Measurements from ENCODE around the gene EFCC1.

DNA sequence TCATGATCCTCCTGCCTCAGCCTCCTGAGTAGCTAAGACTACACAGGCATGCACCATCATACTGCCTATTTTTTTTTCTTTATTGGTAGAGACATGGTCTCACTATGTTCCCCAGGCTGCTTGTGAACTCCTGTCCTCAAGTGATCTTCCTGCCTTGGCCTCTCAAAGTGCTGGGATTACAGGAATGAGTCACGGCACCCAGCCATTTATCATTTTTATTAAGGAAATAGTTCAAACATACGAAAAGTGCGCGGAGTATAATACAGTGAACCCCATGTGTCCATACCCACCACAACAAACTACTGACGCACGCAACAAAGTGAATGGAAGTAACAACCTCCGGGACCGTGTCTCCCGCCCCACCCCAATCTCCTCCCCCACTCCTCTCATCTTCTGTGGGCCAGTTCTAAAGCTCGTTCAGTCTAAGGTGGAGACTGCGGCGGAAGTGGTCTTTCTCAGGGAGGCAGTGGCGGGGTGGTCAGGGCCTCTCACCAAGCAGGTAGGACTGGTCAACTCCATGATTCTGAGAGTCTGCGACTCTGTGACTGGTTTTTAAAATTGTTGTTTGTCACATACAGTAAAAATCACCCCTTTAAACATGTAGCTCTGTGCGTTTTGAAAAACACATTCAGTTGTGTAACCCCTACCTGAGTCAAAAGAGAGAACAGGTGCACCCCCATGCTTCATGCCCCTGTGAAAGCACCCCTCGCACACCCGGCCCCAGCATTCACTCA, 42.0 kb downstream of the DNAJB8 start:
- PRO-cap = no peak

GRCh38 chr3:128548534-128549189, 55.7 kb upstream of the GATA2 start:
- PRO-cap = unidirectional peak, plus-strand start at chr3:128548983

GRCh38 chr3:128592078-128592574, 58.5 kb downstream of the RPN1 start:
- PRO-cap = no peak

- PRO-cap = no peak
Measured at GRCh38 chr3:128617133-128617502, 33.5 kb downstream of the RPN1 start.

DNA sequence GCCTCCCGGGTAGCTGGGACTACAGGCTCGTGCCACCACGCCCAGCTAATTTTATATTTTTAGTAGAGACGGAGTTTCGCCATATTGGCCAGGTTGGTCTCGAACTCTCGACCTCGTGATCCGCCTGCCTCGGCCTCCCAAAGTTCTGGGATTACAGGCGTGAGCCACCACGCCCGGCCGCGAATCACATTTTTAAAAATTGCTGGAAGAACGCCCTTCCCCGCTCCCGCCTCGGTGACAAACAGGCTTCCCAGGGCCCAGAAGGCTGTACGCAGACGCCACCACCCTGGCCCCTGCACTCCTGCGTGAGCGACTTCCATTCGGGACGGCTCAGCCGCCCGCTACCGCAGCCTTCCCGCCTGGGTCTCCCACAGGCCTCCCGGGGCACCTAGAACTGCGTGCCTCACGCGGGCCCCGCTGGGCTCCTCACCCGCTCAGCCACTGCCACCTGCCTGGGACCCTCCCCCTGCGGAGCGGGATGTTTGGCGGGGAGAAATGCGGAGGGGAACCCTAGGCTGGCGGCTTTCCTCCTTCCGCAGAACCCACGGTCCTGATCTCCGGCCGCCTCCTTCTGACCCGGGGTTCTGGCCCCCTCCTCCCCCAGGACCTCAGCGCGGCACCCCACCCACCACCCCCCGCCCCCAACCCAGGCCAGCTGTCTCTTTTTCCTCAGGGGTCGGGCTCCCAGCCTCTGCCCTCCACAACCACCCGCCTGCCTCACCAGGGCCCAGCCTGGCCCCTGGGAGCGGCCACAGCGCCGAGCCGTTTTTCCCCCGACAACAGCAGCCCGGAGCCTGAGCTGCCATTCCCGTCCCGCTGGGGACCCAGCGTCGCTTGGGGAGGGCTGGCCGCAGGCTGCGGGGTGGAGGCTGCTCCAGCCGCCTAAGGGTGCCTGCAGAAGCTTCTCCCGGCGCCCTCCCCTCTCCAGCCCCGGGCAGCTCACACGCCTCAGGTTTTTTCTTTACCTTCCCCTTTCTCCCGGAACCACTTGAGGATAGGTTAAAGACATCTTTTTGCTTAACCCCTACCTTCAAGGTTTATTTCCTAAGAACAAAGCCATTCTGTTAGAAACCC, 27.6 kb upstream of the RAB7A start:
- PRO-cap = unidirectional peak, plus-strand start at position 319 of the sequence; bidirectional peak, plus-strand start at position 371 of the sequence, minus-strand start at position 396 of the sequence; unidirectional peak, minus-strand start at position 573 of the sequence; unidirectional peak, minus-strand start at position 836 of the sequence; unidirectional peak, minus-strand start at position 859 of the sequence

DNA sequence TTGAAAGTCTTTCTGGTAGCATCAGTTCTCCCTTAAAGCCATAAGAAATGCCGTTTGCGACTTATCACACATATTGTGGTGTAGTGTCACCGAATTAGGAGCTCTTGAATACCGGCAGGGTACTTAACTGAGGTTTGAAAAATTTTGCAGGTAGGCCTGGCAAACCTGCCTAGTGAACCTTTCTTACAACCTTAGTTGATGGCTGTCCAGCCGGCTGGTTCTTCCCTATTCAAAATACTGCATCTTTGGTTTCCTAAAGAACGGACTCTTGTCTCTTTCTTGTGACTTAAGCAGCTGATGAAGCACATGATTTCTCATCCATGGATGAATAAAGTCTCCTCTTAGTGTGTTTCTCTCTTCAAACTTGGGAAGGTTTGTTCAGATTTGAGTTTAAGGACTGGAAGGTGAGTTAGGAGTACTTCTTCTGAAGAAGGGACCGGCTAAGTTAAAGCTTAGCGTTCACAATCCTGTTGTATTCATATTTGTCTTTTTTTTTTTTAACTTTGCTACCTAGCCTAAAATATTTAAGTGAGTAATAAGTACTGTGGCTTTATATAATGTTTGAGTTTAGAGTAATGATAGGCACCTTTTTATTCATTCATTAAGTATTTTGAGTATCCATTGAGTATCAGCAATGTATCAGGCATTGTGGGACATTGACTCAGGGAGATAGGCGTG, 1.6 kb downstream of the RAB7A start:
- PRO-cap = no peak

- PRO-cap = unidirectional peak, plus-strand start at chr3:128815526
Measured at GRCh38 chr3:128814526-128815592, 64.6 kb upstream of the ACAD9 start.

- PRO-cap = no peak
Measured at GRCh38 chr3:128971323-128972229, 22.3 kb downstream of the CFAP92 start.

- PRO-cap = bidirectional peak, plus-strand start at chr3:129001304, minus-strand start at chr3:129001193; bidirectional peak, plus-strand start at chr3:129001611, minus-strand start at chr3:129001493
Measured at GRCh38 chr3:129000919-129001775, at the start of gene EFCC1. Gene EFCC1 (plus strand): TSS chr3:129001304.

- PRO-cap = no peak
Measured at GRCh38 chr3:129016222-129016803, 15.2 kb downstream of the EFCC1 start.

DNA sequence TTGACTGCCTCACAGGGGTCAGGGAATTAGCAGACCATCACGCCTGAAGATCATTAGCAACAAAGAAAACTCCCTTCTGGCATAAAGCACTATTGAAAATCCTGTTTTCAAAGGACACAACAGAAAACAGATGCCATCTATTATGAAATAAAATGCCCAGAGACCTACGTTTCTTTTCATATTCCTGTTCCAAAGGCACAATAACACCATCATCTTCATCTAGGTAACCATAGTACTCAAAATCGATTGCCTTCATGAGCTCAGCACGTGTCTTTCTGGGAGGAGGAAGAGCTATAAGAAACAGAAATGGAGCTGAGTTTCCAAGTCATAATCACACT, 13.0 kb upstream of the RAB43 start:
- PRO-cap = no peak

GRCh38 chr3:129162660-129163827, 2.2 kb upstream of the ISY1 start:
- PRO-cap = no peak

- PRO-cap = no peak
Measured at GRCh38 chr3:129180394-129180944, 3.2 kb downstream of the CNBP start.

- PRO-cap = no peak
Measured at GRCh38 chr3:129238922-129239382, 10.5 kb upstream of the COPG1 start.

GRCh38 chr3:129305183-129306129, 10.6 kb downstream of the H1-10 start:
- PRO-cap = unidirectional peak, minus-strand start at chr3:129305714; bidirectional peak, plus-strand start at chr3:129306047, minus-strand start at chr3:129305742

GRCh38 chr3:129343675-129344313, 27.7 kb upstream of the H1-10 start:
- PRO-cap = unidirectional peak, plus-strand start at chr3:129344138

GRCh38 chr3:129418445-129418805, 10.0 kb downstream of the EFCAB12 start:
- PRO-cap = no peak

DNA sequence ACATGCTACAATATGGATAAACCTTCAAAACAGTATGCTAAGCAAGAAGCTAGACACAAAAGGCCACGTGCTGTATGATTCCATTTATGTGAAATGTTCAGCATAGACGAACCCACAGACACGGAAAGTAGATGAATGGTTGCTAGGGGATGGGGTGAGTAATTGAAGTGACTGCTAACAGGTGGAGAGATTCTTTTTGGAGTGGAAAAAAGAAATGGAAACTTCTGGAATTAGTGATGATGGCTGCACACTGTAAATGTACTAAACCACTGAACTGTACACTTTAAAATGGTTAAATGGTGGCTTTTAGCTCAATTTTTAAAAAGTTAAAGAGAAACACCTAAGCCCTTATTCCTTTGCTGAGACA, 685 bp upstream of the EFCAB12 start:
- PRO-cap = no peak

DNA sequence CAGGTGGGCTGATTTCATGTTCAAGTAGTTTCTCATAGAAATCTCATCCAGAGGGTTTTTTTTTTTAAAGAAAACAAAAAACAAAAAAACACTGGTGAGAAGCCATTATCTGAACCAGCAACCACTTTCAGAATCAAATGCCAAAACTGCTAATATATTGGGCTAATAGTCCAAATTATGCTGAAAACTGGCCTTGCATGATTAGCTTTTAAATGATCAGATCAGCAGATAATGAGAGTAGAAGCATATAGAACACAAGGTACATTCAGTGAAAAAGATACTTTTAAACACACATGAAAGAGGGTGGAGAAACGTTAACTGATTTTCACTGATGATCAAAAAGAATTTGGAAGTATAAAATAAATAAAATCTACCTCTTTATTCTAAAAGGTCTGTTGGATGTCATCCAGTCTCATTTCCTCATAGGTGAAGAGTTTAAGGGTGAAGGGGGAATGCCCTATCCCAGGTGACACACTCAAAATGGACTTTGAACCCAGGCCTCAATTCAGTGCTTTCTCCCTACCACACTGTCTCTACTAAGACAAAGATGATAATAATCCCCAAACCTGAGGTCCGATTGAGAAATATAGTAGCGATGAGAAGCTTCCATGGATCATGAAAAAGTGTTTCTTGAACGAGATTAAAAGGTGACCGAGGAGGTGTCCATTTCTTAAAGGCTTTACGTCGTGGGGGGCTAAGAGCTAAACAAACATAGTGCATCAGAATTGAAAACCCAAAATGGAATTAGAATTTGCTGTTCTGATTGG, 5.0 kb upstream of the EFCAB12 start:
- PRO-cap = no peak

DNA sequence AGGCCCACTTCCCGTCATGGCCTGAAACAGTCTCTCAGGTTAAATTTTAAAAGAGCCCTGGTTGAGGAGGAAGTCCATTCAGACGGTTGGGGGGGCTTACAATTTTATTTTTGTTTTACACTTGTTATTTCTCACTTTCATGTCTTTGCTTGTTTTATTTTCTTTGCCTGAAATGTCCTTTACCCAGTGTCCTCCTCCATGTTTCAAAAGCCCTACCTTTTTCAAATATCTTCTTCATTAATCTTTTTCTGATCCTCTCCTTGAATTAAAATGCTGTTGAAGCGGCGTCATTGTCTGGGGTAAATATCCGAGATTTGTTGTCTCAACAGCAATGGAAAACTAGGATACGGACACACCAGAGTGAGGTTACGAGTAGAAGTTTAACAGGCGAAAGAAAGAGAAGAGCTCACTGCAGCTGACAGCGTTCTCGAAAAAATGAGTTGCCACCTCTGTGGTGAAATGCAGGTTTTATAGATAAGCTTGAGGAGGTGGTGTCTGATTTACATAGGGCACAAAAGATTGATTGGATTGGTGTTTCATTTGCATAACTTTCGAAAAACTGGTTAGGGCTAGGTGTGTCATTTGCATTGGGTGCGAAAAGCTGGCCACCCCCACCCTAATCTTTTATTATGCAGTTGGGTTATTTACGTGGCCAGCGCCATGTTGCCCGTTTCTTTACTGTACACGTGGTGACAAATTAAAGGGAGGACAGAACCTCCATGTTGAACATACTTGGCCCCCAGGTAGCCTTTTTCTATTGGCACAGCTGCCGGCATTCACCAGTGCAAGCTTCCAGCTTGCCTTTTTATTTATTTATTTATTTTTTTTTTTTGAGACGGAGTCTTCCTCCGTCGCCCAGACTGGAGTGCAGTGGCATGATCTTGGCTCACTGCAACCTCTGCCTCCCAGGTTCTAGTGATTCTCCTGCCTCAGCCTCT, 8.1 kb downstream of the IFT122 start:
- PRO-cap = no peak

Data from left ventricle myocardium (tissue), 1 donor.